Gastrocnemius medialis (tissue), 3 donors: ENCODE measurements around a stretch of chr10.

- PRO-cap = no peak
- RAMPAGE, long total RNA, 3 experiments = no peak in any of the 3 experiments
Measured at GRCh38 chr10:48287563-48288611, 13.4 kb upstream of the FRMPD2 start.

DNA sequence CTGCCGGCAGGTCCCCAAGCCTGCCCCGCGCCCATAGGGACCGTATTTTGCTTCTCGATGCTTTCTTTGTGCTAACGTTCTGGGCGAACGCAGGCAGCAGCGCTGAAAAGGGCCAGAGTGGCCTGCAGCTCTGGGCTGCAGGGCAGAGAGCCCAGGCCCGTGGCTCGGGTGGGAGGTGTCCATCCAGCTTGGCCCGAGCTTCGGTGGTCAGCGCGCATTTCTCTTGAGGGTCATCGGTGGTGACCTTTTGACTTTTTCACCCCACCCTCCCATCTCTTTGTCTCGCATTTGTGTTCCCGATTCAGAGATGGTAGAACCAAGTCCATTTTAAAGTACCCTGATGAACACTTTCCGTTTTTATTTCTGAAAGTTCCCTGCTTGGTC, 771 bp downstream of the MAPK8 start:
- PRO-cap = no peak
- RAMPAGE, long total RNA, 3 experiments = no peak in any of the 3 experiments

DNA sequence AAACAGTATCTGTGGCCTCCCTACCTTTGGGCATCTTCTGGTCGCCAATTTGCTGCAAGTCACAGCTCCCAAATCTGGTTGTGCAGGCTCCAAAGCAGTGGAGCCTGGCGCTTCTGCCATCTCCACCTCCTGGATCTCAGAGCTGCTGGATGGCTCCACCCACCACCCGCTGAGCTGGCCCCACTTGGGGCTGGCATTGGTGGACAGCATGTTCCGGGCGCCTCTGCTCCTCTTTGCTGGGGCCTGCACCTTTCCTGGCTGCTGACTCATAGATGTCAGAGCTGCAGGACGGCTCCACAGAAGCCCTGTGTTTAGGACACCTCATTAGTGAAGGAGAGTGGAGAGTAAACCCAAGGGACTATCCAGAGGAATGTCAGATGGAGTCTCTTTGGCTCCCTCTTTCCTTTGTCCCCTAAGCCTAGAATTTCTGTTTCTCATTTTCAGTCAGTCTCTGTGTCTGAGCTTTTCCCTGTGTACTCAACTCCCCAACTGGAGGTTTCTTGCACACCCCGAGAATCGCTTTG, 27.4 kb downstream of the MAPK8 start:
- PRO-cap = no peak
- RAMPAGE, long total RNA, 3 experiments = no peak in any of the 3 experiments

DNA sequence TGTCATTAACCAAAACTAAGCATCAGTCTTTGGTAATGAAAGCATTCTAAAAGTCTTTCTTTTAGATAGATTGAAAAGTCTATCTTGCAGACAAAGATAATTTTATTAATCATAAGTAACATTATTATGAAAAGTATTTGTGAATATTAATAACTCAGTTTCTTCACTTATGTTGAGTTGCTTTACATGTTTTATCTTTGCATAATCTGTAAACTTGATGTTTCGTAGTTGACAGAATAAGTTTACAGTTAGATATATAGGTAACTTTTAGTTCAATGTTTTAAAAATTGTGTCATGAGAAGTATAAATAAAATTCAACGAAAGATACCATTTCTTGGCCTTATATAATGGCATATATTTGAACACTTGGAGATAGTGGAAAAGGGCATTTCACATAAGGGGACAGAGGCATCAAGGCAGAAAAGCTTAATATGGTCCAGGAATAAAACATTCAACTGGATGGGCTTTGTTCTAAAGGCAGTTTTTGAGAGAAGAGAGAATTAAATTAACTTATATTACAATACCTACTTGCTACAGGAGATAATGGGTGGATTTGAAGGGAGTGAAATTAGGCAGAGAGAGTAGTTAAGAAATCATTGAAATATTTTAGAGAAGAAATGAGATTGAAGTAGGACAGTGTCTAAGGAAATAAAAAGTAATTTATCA, 61.1 kb downstream of the MAPK8 start:
- PRO-cap = no peak
- RAMPAGE, long total RNA, 3 experiments = no peak in any of the 3 experiments

DNA sequence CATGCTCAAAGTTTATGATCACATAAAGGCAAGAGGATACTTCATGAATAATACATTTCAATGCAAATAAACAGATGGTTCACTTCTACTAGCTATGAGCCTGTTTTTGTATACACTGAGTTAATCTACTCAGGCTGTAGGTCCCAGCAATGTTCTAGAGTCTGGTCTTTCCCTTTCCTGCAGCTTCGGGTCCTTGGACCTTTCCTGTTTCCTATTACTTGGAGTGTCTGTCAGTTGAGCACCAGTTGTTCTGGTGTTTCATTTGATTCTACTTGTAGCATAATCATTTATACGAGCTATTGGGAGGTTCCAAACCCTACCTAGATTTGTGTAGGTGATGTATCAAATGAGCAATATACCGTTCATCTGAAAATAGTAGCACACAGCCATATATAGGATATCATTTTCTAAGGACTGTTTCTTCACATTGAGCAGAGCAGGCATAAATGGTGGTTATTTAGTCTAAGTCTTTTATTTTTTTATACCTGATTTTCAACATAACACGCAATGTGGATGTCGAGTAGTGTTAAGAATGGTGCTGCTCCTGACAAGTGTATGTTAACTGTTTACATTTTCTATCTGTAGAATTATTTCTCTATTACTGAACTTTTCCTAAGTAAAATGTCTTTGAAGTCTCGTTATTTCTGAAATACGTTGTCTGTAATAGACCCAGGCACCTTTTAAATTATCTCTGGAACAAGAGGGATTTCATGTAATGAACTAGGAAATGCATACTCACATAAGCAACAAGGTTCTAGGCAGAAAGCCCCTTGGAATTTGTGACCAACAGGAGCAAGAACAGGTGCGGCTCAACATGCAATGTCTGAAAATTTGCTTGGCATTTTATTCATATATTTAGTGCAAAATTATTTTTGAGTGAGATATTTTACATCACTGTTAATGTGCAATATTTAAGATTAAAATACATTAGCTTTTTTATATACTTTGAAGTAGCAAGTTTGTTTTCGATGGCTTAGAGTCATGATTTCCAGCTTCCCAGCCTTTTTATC, 129.6 kb downstream of the MAPK8 start:
- PRO-cap = no peak
- RAMPAGE, long total RNA, 3 experiments = no peak in any of the 3 experiments

- PRO-cap = no peak
- RAMPAGE, long total RNA, 3 experiments = no peak in any of the 3 experiments
Measured at GRCh38 chr10:48439457-48440216, 133.2 kb downstream of the MAPK8 start.

DNA sequence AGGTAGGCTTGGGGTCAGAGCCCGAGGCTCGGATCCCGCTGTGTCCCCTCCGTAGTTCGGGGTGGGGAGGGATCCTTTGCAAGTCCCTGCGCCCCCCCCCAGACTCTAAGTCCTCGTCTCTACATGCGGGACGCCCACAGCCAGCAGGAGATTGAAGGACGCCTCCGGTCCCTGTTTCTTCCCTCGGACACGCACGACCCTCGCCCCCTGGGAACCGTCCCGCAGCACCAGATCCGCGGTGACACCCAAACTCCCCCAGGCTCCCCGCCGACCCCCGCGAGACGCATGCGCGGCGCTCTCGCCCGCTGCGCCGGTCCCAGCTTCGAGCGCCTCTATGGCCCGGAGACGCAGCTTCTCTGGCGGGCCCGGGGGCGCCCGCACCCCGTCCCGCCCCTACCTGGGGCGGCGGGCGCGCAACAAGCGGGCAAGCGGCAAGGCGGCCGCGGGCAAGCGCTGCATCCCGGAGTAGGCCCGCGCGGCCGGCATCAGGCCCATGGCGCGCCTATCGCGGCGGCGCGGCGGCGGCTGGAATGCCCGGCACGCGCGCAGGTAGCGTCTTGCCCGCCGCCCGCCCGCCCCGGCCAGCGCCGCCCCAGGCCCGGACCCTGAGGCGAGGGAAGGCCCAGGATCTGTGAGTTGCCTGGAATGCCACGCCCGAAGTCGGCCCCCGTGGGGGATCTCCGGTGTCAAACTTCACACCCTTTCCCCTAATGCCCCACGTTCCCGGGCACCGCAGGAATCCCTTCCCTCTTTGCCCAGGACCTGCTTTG, 138.5 kb downstream of the ARHGAP22 start:
- PRO-cap = no peak
- RAMPAGE, long total RNA, 3 experiments = no peak in any of the 3 experiments

GRCh38 chr10:48523304-48524005, 81.4 kb downstream of the ARHGAP22 start:
- PRO-cap = no peak
- RAMPAGE, long total RNA, 3 experiments = no peak in any of the 3 experiments

- PRO-cap = no peak
- RAMPAGE, long total RNA, 3 experiments = no peak in any of the 3 experiments
Measured at GRCh38 chr10:48655393-48655914, 29.2 kb upstream of the WDFY4 start.

GRCh38 chr10:48683705-48684369, 836 bp upstream of the WDFY4 start:
- PRO-cap = no peak
- RAMPAGE, long total RNA, 3 experiments = no peak in any of the 3 experiments

DNA sequence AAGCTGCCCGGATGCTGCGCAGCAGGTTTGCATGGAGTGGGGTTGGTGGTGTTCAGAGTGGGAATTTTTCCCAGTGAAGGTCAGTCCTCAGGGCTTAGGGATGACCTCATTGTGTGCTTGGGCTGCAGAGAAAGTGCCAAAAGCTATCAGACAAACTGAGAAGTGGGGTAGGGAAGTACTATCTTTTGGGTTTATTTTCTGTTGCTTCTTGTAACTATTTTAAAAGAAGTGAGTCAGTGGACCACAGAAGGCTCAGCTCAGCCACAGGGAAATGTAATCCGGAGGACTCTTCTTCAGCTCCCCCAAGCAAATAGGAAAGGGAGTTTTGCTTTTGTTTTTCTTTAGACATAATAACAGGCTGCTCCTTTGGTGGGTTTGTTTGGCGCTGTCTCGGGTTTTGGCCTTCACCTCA, 5.2 kb upstream of the FAM170B start:
- PRO-cap = no peak
- RAMPAGE, long total RNA, 3 experiments = no peak in any of the 3 experiments

- PRO-cap = no peak
- RAMPAGE, long total RNA, 3 experiments = no peak in any of the 3 experiments
Measured at GRCh38 chr10:49186338-49187758, 1.3 kb downstream of the TMEM273 start.

GRCh38 chr10:49254107-49254647, 44.8 kb upstream of the C10orf71 start:
- PRO-cap = no peak
- RAMPAGE, long total RNA, 3 experiments = no peak in any of the 3 experiments

DNA sequence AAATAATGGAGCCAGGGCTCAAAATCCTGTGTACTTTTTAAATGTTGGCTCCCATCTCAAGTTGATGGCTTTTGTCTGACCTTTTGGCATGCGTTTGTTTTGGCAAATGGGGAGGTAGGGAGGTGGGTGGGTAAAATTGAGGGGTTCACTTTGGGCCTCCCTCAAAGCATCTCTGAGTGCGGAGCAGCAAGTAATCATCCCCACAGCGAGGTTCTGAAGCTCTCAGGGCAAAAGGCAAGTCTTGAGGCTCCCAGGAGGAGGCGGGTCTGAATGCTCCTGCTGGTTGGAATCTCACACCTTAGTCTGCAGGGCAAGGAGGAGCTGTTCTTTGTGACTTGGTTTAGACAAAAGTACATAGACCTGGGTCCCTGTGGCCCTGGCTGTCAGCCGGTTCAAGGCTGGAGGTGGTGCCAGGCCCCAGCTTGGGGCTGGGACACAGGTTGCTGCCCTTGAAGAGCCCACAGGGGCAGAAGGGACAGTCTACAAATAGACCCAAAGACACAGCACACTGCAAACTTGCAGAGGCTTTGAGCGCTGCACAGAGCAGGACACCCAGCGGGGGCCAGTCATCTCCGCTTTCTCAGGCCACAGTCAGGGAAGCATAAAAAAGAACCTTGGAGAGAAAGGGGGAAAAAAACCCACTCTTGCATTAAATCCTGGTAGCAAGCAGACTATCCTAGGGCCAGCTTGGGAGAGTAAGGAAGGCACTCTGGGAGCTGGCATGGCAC, 1.1 kb upstream of the C10orf71 start:
- PRO-cap = unidirectional peak, plus-strand start at position 294 of the sequence; unidirectional peak, plus-strand start at position 513 of the sequence
- RAMPAGE, long total RNA, 3 experiments = no peak in any of the 3 experiments

DNA sequence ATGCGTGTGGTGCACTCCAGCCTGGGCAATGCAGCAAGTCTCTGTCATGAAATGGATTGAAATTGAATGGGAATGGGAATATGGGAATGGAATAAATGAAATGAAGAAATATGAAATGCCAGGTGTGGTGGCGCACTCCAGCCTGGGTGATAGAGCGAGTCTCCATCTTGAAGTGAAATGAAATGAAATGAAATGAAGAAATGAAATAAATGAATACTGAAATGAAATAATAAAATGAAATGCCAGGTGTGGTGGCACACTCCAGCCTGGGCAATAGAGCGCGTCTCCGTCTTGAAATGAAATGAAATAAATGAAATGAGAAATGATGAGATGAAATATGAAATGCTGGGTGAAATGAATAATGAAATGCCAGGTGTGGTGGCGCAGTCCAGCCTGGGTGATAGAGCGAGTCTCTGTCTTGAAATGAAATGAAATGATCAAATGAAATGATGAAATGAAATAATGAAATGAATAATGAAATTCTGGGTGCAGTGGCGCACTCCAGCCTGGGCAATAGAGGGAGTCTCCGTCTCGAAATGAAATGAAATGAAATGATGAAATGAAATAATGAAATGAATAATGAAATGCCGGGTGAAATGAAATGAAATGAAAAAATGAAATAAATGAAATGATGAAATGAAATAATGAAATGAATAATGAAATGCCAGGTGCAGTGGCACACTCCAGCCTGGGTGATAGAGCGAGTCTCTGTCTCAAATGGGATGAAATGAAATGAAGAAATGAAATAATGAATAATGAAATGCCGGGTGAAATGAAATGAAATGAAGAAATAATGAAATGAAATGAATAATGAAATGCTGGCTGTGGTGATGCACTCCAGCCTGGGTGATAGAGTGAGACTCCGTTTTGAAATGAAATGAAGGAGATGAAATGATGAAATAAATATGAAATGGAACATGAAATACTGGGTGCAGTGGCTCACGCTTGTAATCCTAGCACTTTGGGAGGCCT, 22.4 kb downstream of the TIMM23B start:
- PRO-cap = no peak
- RAMPAGE, long total RNA, 3 experiments = no peak in any of the 3 experiments

GRCh38 chr10:50384354-50384847, 133.1 kb upstream of the ASAH2 start:
- PRO-cap = no peak
- RAMPAGE, long total RNA, 3 experiments = no peak in any of the 3 experiments

DNA sequence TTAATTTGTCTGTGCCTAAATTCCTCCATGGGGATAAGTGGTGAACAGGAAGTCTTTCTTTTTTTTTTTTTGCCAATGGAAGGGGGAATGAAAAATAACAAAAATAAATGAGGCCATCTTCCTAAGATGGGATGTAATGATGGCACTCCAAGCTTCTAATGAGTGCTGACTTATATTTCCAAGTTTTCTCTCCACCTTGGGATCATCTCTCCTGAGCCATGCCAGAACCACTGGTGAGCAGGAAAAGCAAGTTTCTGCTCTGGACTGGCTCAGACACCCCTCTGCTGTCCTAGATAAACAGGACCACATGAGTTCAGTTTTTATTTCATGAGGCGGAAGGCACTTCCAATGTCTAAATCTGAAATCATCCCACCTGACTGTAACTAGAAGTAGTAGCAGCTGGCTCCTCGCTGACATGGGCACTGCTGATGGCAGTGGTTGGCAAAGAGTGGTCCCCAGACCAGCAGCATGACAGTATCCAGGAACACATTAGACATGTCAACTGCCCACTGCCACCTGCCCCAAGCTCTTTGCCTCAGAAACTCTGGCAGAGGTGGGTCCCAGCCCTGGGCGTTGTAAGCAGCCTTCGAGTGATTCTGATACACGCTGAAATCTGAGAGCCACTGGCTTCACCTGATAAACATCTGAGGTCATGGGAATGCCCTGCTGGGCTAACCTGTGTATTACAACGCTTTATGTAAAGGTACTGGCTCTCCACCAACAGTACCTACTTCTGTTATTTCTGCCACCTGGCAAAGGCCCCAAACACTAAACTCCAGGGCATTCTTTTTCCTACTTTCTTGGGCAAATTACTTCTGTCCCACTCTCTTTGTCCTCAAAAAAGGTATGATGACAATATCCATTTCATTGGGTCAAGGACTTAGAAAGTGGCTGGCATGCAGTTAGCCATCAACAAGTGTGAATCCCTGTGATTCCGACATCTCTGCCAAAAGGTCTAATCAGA, 9.4 kb downstream of the SGMS1 start:
- PRO-cap = bidirectional peak, plus-strand start at position 528 of the sequence, minus-strand start at position 283 of the sequence
- RAMPAGE, long total RNA, 3 experiments = no peak in any of the 3 experiments

DNA sequence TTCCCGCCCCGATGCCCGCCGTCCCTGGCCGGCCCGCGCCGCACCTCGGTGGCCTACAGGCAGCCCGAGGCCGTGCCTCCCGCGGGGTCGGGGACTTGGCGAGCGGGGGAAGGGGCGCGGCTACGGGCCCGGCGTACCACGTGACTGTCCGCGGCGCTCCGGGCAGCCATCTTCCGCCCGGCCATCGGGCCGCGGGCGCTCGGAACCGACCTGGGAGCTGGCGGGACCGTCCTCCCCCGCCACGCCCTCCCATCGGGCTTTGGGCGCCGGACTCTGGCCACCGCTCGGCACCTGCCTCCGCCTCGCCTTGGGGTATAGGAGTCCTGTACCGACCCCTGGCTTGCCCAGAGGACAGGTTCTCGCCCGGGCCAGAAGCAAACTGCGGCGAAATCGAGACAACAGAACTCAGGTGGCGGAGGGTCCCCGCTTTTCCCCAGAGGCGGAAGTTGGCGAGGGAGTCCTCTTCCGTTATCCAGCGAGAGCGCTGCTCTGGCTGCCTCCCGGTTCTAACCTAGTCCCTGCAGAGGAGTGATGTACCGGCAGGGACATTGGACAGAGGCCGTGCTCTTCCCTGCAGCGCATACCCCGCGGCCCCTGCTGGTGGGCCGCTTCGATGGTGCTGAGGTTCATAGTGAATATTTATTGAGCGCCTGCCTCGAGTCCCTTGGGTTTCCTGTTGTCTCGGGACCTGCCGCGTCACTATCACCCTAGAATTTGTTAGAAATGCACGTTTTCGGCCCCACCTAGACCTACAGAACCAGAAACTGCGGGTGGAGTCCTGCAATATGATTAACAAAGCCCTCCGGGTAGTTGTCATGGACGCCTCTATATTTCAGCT, 1.2 kb upstream of the SGMS1 start:
- PRO-cap = bidirectional peak, plus-strand start at position 169 of the sequence, minus-strand start outside the sequence; bidirectional peak, plus-strand start at position 457 of the sequence, minus-strand start at position 381 of the sequence
- RAMPAGE, long total RNA, 3 experiments = start-site peak on the plus strand in 1 of 3 experiments, centred at position 165 of the sequence, 24 reads per replicate

GRCh38 chr10:50635152-50635463, 11.4 kb upstream of the SGMS1 start:
- PRO-cap = no peak
- RAMPAGE, long total RNA, 3 experiments = no peak in any of the 3 experiments

- PRO-cap = no peak
- RAMPAGE, long total RNA, 3 experiments = no peak in any of the 3 experiments
Measured at GRCh38 chr10:50866307-50866676, 19.1 kb downstream of the A1CF start.